Parietal lobe (tissue), 2 donors: ENCODE measurements around the genes KRTAP9-6 and KRT19.

DNA sequence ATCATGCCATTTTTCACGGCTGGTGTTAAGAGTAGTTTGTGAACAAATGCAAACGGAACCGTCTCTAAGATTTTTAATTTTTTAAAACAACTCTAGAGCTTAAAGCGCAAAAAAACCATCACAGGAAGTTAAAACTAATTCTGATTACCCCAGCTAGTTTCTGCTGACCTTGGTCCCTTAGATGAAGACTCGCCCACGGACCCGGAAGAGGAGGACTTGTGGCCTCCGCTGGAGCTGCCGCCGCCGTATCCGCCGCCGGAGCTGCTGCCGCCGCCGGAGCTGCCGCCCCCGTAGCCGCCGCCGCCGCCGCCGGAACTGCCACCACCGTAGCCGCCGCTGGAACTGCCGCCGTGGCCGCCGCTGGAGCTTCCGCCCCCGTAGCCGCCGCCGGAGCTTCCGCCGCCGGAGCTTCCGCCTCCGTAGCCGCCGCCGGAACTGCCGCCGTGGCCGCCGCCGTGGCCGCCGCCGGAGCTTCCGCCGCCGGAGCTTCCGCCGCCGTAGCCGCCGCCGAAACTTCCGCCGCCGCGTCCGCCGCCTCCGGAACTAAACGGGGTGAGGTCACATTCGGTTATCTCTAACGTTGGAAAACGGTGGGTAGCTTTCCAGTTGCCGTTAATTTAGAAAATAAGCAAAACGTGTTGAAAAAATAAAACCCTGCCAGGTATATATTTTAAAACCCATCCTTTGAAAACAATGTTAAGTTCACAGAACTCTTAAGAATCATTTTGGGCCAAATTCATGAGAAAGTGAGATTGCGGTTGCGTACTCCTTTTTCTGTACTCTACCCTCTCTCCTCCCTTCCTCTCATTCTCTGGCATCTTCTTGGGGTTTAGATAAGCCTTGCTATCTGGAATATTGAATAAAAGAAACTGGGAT is 3.6 kb downstream of the KRT10 start:
- RAMPAGE, long total RNA, result no peak

- RAMPAGE, long total RNA, result no peak
Measured at GRCh38 chr17:40820952-40821299, 1.5 kb downstream of the KRT10 start.

DNA sequence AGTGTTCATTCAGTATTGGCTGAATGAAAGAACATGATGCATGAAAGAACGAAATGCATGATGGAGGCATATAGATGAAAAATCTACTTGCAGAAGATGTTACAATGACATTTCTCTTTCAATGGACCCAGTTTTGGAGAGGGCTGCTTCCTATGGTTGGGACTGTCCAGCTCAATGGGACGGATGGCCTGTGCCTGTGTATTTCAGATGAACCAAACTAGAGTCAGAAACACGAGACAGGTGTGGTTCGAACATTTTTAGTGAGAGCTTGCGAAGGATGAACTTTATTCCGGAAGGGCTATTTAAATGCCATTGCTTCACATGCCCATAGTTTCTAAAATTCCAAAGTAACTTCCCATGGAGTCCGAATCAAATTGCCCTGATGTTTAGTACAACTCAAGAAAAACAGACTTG is 1.5 kb downstream of the KRT20 start:
- RAMPAGE, long total RNA, result no peak

DNA sequence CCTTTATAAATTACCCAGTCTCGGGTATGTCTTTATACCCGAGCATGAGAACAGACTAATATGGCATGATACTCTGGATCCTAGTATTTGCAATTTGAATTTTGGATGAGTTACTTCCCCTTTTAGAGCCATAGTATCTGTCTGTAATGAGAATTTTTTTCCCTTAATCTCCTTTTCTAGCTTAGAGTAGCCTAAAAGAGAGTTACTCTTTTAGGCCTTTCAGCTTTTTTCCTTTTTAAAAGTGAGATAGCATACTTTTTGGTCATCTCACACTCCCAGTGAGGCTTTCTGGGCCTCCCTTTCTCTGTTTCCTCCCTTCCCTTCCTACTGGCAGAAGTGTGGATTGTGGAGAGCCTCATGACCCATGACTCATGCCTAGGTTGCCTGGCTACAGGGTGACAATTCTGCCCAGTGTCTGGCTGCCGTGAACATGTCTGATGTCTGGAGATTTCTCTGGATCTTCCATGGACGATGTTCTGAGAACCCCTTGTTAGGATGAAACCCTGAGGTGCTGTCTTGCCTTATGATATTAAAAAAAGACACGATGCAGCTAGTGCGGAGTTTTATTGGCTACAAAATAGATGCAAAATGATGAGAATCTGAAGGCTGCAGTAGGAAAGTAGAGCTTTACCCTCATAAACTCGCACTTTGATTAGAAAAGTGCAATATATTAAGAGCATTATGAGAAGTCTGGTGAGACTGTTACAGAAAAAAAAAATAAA is 15.1 kb downstream of the KRT23 start:
- RAMPAGE, long total RNA, result no peak

DNA sequence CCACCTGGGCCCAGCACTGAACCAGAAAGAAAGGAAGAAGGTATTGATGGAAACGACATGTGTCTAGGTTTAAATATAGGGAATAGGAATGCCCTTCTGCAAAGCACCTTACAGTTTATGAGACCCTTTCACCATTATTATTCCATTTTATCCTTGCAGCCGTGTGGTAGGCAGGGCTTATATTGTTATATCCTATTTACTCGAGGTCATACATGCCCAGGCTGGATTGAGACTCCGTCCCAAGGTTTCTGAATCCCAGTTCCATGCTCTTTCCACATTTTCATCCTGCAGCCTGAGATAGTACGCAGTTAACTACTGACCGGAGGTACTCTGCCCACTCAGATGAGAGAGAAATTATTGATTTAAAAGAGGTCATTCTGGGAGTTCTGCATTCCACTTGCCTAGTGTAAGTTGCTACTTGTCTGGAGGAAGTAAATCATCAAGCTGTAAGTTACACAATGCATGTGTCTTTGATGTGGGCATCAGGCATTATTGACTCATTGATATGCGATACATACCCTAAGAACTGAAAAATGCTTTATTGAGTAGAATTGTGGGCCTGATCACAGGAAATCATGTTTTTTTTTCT is 10.1 kb downstream of the KRT39 start:
- RAMPAGE, long total RNA, result no peak

DNA sequence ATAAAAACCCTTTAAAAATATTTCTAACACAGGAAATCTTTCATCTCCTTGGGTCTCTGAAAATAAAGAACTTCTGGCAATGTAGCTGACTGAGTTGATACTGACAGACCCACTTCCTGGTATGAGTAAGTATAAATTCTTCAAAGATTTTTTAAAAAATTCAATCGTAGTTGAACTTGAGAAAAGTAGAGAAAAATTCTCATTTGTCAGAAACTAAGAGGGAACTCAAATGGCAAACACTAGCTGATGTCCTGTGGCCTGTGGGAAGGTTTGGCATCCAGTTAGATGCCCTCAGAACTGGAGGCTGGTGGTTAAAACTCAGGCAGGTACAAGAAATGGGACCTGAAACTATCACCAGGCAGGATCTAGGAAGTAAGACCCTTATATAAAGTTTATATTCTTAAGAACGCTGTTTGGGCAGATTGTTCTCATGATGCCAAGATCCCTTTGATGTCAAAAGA is 6.3 kb downstream of the KRTAP4-6 start:
- RAMPAGE, long total RNA, result no peak

- RAMPAGE, long total RNA, result no peak
Measured at GRCh38 chr17:41265209-41265632, at the start of gene KRTAP9-6. Gene KRTAP9-6, plus strand, starts transcription at chr17:41265378.

GRCh38 chr17:41502713-41503605 is 2.5 kb downstream of the KRT13 start:
- RAMPAGE, long total RNA, result no peak

DNA sequence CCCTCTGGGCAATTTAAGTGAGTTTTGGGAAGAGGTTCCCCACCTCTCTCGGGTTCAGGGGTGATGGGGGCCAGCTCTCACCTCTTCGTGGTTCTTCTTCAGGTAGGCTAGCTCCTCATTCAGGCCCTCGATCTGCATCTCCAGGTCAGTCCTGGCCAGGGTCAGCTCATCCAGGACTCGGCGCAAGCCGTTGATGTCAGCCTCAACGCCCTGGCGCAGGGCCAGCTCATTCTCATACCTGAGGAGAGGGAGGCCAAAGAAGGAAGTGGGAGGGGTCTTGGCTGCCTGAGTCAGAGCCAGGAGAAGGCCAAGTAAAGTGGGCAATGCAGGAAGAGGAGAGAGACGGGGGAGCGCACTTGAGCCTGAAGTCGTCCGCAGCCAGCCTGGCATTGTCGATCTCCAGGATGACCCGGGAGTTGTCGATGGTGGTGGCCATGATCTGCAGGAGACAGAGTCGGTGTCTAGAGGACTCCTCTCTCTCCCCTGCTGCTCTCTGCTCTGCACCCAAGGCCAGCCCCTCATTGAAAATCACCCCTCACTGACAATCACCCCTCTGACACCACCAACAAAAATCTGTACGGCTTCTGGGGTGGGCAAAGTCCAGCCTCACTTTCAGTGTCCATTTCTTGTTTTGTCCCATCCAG is 1.8 kb downstream of the KRT15 start:
- RAMPAGE, long total RNA, result no peak

DNA sequence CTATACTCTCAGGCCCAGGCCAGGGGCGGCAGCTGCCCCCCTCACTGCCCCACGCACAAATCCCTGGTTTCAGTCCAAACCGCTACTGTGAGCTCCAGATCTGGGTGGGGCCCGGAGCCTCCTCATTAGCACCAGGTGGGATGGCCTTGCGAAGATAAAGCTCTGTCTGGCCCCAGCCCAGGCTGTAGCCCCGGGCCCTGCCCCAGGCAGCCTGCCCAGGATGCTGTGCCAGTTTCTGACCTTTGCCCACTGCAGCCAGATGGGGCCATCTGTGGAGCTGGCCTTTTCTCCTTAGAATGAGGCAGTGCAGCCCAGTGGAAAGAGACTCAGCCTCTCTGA is 2.4 kb upstream of the KRT15 start:
- RAMPAGE, long total RNA, result no peak

DNA sequence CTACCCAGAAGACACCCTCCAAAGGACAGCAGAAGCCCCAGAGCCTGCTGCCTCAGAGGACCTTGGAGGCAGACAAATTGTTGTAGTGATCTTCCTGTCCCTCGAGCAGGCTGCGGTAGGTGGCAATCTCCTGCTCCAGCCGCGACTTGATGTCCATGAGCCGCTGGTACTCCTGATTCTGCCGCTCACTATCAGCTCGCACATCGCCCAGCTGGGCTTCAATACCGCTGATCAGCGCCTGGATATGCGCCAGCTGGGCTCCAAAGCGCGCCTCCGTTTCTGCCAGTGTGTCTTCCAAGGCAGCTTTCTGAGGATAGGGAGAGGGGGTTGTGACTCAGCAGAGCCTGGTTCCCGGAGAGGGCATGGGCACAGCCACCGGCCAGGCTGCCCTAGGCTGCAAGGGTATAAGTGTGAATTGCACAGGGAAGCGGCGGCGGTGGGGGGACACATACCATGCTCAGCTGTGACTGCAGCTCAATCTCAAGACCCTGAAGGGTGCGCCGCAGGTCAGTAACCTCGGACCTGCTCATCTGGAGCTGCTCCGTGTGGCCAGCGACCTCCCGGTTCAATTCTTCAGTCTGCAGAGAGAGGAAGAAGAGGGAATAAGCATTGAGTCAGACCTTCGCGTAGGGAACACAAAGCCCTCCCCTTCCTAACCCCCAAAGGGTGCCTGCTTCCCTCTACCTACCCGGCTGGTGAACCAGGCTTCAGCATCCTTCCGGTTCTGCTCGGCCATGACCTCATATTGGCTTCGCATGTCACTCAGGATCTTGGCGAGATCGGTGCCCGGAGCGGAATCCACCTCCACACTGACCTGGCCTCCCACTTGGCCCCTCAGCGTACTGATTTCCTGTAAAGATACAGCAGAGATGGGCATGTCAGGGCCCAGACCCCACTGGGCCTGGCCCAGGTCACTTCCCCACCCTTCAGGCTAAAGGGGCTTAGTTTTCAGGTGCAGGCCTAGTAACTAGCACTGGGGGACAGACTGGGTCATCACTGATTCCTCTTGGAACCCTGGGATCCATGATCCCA is 4.1 kb downstream of the KRT19 start:
- RAMPAGE, long total RNA, result no peak

DNA sequence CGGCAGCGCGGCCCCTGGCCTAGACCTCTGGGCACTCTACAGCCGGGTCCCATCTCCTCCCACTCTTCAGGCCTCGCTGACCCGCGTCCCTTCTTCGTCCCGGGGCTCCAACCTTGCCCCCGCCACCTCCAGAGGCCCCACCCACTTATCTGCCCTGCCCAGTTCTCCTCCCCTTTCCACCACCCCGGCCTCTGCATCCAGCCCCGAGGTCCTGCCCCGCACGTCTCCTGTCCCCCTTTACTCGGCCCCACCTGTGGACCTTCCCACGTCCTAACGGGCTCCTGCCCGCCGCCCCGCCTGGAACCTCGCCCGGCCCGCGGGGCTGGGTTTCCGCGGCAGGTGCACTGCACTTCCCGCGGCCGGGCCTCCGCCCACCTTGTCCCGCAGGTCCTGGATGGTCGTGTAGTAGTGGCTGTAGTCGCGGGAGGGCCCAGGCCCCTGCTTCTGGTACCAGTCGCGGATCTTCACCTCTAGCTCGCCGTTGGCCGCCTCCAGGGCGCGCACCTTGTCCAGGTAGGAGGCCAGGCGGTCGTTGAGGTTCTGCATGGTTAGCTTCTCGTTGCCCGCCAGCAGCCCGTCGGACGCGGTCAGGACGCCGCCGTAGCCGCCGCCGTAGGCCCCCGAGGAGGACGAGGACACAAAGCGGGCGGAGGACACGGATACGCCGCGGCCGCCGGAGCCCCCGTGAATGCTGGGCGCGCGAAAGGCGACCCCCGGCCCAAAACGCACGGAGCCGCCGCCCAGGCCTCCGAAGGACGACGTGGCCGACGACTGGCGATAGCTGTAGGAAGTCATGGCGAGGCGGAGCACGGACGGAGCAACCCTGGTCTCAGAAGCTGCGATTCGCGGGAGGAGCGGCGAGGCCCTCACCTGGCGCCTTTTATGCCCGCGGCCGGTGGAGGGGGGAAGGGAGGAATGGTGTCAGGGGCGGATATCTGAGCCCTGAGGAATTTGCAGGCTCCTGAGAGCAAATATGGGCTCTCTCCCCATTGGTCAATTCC is at the start of gene KRT19:
TSS of gene KRT19 (minus strand) at position 856 of the 1,001 bp plus-strand sequence.
- RAMPAGE, long total RNA, result no peak

DNA sequence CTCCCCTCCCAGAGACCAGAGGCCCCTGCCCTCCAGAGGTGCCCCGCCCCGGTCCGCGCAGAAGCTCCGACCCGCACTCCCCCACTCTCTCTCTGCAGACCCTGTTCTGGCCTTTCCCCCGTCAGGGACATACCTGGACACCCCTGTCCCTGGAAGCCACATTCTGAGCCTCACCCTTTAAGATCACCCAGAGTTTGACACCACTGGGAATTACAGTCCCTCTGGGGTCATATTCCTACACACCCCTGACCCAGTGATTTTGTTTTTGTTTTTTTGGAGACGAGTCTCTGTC is 292 bp upstream of the KRT19 start:
- RAMPAGE, long total RNA, result no peak

DNA sequence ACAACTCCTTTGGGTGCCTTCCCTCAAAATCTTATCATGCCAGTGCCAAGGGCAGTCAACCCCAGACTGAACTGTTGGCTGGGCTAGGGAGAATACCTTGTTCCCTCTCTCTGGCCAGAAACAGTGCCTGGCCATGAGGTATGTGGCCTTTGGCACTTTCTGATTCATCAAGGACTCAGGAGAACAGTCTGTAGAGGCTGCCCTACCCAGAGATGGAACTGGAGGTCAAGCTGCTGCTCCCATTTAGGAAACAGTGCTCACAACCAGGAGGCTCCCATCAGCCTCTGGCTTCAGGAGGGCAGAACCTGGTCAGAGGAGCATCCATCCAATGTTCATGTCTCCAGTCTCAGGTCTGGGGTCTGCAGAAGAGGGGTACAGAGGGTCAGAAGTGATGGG is 2.7 kb upstream of the KRT19 start:
- RAMPAGE, long total RNA, result no peak

DNA sequence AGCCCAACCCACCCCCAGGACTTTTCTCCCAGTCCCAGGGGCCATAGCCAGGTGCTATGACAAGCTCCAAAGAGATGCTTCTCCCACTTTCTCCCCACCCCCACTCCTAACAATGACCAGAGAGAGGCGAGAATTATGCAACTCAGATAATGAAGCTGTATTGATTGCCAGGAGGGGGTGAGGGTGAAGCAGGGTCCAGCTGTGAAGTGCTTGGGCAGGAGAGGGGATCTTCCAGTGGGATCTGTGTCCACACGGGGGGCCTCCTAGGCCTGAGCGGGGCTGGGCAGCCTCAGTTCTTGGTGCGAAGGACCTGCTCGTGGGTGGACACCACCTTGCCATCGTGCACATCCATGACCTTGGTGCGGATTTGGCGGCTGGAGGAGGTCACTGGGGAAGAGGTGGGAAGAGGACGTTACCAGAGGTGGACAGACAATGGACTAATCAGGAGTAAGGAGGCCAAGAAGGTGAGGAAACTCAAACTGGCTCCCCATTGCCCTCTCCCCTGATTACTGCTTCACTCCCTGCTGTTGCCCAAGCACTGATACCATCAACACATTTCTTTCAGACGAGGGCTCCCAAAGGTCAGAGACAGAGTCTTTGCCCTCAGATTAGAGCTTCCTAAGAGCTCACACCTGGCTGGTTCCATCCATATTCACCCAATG is 4.4 kb downstream of the KRT14 start:
- RAMPAGE, long total RNA, result no peak

DNA sequence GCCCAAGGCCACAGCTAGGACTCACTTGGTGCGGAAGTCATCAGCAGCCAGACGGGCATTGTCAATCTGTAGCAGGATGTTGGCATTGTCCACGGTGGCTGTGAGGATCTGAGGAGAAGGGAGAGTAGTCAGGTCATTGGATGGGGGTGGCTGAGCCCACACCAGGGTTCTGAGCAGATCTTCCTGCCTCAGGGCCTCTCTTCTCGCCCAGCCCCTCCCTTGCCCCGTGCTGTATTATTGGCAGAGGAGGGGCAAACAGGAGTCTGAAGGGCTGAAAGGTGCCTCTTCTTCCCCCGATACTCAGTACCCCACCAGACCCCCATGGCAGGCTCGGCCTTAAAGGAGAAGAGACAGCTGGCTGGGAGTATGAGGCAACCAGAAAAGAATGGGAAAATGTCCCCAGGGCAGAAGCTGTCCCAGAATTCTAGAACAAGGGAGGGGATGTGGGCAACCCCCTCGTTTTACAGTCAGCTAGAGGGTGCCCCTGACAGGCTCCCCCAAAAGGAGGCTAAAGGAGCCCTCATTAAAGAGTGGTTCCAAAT is 1.4 kb downstream of the KRT17 start:
- RAMPAGE, long total RNA, result no peak

GRCh38 chr17:41665216-41665875 is 23.3 kb upstream of the EIF1 start:
- RAMPAGE, long total RNA, result no peak

DNA sequence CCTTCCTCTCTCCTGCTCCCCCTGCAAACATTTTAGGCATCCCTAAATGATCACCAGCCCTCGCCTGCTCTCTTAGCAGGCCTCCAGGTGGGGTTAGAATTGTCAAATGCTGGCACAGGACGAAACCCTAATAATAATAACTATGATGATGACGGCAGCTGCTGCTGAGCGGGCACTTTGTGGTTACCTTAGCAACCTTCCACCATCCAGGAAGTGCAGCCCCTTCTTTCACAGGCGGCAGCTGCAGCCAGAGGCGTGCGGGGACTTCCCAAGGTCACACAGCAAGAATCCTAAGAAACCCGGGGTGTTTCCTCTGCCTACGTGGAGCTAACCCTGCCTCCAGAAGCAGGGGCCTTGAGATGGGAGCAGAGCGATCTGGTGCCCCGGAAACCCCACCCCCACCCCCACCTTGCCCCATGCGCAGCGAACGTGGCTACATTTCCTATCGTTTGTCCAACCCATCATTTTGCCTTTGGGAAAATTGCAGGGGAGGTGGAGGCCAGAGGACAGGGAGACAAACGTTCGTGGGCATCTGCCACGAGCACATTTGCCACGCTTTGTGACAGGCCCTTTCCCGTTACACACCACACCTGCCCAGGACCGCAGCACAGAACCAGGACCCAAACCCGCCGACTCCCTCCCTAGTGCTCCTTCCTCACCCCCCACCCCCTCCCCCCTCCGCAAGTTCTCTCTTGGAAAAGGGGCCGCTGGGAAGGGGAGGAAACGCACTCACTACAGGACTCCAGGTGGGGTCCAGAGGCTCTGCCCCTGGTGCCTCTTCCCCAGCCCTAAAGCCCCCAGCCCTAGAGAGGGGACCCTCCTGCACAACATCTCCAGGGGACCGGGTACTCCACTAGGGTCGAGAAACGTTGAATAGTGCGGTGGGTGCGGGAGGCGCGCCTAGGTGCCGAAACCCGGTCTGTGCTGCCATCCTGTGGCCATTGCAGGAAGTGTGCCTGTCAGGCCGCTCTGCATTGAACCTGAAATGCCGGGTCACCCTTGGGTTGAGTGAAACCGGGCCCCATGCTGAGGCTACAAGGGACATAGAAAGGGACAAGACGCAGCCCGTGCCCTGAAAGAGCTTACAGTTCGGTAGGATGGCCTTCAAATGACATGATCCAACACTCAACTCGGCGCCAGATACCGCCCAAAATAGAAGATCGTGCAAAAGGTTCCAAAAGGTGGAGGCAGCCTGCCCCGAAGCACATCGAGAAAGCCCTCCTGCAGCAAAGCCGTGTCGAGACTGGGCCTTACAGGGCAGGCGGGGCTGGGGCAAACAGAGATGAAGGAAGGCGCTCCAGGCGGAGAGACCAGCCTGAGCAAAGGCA is 22.0 kb upstream of the EIF1 start:
- RAMPAGE, long total RNA, result no peak

- RAMPAGE, long total RNA, result no peak
Measured at GRCh38 chr17:41718078-41718391, 5.9 kb downstream of the GAST start.

- RAMPAGE, long total RNA, result no peak
Measured at GRCh38 chr17:41793811-41794580, 7.5 kb upstream of the JUP start.